Right lobe of liver (tissue), 4 donors: Measurements from ENCODE around the genes COMMD10, SEMA6A and TNFAIP8.

DNA sequence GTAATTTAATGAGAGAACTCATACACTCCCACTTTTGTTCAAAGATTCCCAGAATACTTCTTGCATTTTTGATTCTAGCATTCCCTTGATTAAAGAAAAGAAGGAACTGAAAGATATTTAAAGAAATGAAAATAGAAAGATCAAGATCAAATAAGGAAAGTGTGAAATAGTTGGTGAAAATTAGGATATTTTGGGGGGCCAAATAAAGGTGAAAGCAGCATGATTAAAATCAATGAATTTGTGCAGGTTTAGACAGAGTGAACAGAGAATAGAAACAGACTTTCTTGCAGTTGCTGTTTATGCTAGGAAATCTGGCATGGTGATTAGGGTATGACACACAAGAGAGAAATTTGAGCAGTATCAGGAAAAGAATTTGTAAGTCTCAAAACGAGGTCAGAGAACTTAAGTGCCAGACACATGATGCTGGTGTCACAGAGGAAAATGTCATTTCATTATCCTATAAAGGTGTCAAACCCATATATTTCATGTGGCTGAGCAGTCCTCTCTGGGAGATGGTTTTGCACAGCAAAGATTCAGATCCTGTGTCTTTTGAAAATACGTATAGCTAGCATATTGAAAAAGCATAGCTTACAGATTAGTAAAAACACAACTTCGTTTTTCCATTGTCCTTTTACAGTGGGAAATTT lies 15.7 kb downstream of the LVRN start:
- PRO-cap, 4 experiments, result no peak in any of the 4 experiments
- RAMPAGE, long total RNA, 2 experiments, result no peak in any of the 2 experiments

- PRO-cap, 4 experiments, result peak in 4 of 4 experiments; most common plus-strand start chr5:116085473 (in 4); most common minus-strand start chr5:116085389 (in 4)
- RAMPAGE, long total RNA, 2 experiments, result start-site peak on the plus strand in 2 of 2 experiments, at chr5:116084984-116085049 at its widest, 356 to 625 reads per replicate; start-site peak on the minus strand in 2 of 2 experiments, at chr5:116085392-116085444 at its widest, 10 to 17 reads per replicate
Measured at GRCh38 chr5:116084704-116085664, at the start of gene COMMD10. Gene COMMD10, plus strand, starts transcription at chr5:116085025.

DNA sequence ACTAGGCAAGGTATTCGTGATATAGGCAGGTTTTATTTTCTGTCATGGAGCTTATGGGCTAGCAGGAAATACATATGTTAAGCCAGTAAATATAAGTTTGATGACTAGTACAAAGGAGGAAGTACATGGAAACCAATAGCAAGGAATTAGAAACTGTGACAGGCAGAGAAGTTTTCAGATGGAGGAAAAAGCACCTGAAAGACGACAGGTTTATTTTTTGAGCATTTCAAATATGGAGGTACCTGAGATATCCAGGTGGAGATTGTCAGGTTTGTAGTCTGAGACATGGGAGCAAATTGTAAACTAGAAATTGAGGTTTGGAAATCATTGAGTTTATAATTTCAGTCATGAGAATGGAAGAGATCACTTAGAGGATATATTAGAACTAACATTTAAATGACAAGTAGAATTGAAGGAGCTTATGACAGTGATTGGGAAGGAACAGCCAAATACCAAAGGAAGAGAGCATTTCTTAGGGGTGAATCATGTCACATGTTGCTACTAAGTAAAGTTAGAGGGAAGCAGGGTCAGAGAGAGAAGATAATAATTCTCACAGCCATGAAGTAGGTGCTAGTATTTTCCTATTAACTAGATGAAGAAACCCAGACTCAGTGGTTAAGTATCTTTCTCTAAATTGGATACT lies 59.1 kb downstream of the COMMD10 start:
- PRO-cap, 4 experiments, result no peak in any of the 4 experiments
- RAMPAGE, long total RNA, 2 experiments, result no peak in any of the 2 experiments

DNA sequence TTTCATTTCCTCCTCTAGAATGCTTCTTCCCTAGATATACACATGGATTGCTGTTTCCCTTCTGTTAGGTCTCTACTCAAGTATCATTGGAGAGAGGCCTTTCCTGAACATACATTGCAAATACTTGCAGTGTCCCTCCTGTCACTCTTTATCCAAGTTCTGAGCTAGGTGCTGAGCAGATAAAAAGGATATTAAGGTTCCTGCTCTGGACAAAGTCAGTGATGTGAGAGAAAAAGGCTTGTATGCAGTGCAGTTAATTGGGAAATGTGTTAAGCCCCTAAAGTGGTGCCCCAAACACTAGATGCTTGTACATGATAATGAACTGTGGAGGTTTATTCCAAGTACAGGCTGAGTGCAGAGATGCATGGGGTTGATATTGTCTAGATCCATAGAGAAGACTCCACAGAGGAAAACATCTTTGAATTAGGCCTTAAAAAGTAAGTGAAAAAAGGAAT lies 74.5 kb downstream of the COMMD10 start:
- PRO-cap, 4 experiments, result no peak in any of the 4 experiments
- RAMPAGE, long total RNA, 2 experiments, result no peak in any of the 2 experiments

DNA sequence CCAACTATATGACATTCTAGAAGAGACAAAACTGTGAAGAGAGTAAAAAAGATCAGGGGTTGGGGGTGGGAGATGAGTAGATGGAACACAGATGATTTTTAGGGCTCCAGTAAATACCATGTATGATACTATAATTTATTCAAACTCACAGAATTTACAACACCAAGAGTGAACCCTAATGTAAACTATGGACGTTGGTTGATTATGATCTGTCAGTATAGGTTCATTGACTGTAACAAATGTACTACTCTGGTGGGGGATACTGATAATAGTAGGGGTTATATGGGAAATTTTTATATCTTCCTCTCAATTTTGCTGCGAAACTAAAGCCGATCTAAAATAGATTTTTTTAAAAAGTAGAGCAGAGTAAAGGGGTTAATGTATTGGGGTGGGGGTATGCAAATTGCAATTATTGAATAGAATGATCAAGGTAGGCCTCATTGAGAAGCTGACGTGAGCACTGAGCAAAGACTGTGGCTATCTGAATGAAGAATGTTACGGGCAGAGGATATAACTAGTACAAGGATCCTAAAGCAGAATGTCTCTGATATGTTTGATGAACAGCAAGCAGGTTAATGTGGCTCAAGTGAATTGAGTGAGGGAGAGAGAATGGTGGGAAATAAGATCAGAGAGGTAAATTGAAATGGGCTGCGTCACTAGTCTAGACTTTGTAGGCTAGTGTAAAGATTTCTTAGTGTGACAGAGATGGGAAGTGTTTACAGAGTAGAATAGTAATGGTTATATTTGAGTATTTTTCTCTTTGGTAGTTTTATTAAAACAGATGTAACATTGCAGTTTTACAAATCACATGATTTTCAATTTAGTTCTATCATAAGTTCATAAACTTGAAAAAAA lies 152.0 kb downstream of the COMMD10 start:
- PRO-cap, 4 experiments, result no peak in any of the 4 experiments
- RAMPAGE, long total RNA, 2 experiments, result no peak in any of the 2 experiments

DNA sequence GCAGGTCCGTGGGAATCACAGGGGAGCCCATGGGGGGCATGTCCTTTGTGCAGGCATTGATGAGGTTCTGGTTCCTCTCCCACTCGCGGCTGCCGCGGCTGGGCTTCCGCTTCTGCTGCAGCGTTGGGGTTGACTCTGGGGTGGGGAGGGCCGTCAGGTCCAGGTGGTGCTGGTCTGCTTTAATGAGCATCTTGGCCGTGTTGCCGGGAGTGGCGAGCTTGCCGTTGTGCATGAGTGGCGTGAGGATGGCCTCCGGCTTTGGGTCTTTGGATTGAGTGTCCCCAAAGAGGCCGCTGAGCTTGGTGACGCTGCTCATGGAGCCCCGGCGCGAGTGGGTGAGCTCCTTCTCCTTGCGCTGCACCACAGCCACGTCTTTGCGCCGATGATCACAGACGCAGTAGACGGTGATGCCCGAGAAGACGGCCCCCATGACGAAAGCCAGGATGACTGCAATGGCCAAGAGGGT lies 127.3 kb downstream of the SEMA6A start:
- PRO-cap, 4 experiments, result no peak in any of the 4 experiments
- RAMPAGE, long total RNA, 2 experiments, result no peak in any of the 2 experiments

- PRO-cap, 4 experiments, result no peak in any of the 4 experiments
- RAMPAGE, long total RNA, 2 experiments, result no peak in any of the 2 experiments
Measured at GRCh38 chr5:116525565-116526256, 48.9 kb downstream of the SEMA6A start.

DNA sequence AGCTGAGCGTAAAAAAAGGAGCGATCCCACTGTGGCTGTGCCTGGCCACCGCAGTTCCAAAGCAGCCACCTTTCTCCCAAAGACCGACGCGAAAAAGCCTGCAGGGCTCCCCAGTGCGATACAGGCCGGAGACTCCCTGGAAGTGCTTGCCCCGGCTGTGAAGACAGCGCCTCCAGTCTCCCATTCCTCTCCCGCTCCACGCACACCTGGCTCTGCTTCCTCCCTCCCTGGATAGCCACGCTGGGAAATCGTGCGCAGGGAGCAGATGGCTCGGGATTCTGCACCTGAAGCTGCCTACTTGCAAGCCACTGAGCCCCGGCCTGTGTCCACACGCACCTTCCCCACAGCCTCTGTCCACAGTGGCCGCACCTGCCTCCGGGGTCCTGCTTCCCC lies 2.3 kb downstream of the SEMA6A start:
- PRO-cap, 4 experiments, result no peak in any of the 4 experiments
- RAMPAGE, long total RNA, 2 experiments, result no peak in any of the 2 experiments

GRCh38 chr5:116573416-116573592 lies 1.3 kb downstream of the SEMA6A start:
- PRO-cap, 4 experiments, result no peak in any of the 4 experiments
- RAMPAGE, long total RNA, 2 experiments, result no peak in any of the 2 experiments

GRCh38 chr5:116574747-116575235 lies at the start of gene SEMA6A:
Gene SEMA6A, minus strand, starts transcription at chr5:116574823.
- PRO-cap, 4 experiments, result peak in 4 of 4 experiments; most common plus-strand start chr5:116575050 (in 3); most common minus-strand start chr5:116574823 (in 4)
- RAMPAGE, long total RNA, 2 experiments, result no peak in any of the 2 experiments

DNA sequence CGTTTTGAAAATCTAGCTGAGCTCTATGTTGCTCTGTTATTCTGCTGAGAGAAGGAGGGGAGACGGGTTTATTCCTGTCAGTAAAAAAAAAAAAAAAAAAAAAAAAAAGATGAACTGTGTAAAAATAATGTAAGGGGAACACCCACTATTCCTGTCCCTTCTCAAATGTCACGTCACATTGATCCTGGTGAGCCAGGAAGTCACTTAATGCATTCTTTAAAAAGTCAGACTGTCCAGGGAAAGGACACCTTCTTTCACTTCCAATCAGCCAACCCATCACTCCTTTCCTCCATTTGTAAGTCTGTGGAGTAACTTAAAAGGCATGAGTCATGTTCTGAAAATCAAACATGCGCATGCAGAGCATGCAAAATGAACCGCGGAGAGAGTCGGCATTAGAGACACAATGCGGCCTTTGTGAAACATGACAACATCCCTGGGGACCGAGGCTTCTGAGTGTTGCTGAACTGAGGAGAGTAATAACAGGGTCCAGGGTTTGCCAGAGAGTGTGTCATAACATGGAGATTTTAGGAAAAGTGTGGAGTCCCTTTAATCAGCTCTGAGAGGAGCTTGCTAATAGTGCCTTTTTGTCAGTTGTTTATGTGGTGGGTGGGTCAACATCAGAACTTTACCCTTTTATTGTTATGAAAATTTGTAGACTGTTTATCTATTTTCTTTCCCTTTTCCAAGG lies 77.6 kb upstream of the SEMA6A start:
- PRO-cap, 4 experiments, result no peak in any of the 4 experiments
- RAMPAGE, long total RNA, 2 experiments, result no peak in any of the 2 experiments

DNA sequence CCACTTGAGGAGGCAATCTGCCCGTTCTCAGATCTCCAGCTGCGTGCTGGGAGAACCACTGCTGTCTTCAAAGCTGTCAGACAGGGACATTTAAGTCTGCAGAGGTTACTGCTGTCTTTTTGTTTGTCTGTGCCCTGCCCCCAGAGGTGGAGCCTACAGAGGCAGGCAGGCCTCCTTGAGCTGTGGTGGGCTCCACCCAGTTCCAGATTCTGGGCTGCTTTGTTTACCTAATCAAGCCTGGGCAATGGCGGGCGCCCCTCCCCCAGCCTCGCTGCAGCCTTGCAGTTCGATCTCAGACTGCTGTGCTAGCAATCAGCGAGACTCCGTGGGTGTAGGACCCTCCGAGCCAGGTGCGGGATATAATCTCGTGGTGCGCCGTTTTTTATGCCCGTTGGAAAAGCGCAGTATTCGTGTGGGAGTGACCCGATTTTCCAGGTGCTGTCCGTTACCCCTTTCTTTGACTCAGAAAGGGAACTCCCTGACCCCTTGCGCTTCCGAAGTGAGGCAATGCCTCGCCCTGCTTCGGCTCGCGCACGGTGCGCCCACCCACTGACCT lies 958.4 kb upstream of the SEMA6A start:
- PRO-cap, 4 experiments, result no peak in any of the 4 experiments
- RAMPAGE, long total RNA, 2 experiments, result no peak in any of the 2 experiments

GRCh38 chr5:119268443-119269138 lies 87.2 kb upstream of the TNFAIP8 start:
- PRO-cap, 4 experiments, result peak in 4 of 4 experiments; most common plus-strand start chr5:119268837 (in 3); most common minus-strand start chr5:119268596 (in 3)
- RAMPAGE, long total RNA, 2 experiments, result start-site peak on the plus strand in 2 of 2 experiments, at chr5:119268765-119268840 at its widest, 233 to 316 reads per replicate; start-site peak on the minus strand in 1 of 2 experiments, at chr5:119268598-119268613 at its widest, 5 reads per replicate

GRCh38 chr5:119271609-119271920 lies 84.3 kb upstream of the TNFAIP8 start:
- PRO-cap, 4 experiments, result no peak in any of the 4 experiments
- RAMPAGE, long total RNA, 2 experiments, result no peak in any of the 2 experiments

DNA sequence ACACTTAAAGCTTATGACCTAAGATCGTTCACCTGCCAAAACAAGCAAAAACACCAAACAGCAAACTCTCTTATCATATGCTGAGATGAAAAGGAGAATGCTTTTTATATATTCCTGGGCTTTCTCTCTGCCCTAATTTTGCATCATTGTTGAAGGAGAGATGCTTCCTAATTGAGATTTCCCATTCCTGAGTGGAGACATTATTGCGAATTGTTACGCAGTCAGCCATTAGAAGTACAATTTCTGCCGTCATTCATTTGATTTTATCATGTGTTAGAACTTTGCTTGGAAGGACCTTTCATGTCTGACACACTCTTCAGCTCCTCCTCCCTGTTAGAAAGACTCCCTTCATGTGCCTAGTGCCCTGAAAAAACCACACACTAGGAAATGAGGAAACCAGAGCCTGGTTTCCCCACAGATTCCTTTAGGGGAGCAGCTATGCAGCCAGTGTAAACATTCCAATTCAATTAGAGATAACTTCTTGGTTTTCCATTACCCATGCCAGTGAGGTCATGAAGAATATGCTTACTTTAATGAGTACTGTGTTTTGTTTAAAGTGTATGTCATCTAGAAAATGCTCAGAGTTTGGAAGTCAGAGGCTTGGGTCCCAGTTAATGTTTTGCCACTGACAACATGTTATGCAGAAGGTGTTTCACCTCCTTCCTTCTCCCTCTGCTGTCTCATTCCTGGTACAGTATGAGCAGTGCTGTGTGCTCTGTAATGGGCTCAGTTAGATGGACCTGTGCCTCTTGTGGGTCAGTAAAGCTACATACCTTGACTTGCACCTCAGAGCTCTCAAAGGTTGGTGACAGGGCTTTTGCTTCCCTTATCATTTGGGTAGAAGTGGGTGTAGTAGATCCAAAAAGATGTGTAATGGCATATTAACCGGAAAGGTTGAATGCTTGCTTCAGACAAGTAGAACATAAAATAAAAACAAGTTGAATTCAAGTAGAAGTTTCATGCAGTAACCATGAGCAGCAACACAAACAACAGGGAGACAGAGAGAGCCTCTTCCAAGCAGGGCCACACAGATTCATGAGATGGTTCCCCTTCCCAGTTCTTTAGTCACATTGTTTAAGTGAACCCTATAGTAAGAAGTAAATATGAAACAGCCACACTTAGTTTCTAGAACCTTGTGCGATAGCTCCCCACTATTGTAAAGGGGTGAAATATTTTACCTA lies 52.7 kb upstream of the TNFAIP8 start:
- PRO-cap, 4 experiments, result peak in 4 of 4 experiments; most common plus-strand start position 683 of the sequence (in 3); most common minus-strand start position 382 of the sequence (in 2)
- RAMPAGE, long total RNA, 2 experiments, result no peak in any of the 2 experiments

DNA sequence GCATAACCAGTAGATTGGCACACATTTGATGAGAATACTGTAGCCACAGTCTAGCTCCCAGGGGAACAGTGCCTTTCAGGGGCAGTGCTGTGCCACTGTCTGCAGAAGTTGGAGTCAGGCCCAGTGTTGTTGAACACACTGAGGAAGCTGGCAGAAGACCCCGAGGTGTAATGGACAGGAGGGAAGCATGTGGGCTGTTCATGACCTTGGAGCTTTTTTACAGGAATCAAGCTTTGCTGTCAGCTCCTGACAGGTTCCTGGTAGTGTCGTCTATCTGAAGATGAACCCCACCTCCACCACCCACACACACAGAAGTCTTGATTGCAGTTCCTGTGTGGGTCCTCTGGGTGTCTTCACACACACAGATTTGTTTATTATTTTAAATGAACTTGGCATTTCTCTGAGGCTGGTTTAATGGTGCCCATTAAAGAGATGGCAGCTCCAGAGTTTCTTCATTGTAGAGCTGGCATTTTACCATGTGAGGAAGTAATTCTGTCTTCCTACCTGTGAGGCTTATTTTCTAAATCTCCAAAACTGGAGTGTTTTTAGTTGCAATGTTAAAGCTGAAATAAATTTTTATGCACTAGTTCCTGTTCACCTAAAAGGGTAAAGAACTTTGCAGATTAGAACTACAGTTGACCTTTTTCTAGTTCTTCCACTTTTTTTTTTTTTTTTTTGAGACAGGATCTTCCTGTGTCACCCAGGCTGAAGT lies 40.2 kb upstream of the TNFAIP8 start:
- PRO-cap, 4 experiments, result no peak in any of the 4 experiments
- RAMPAGE, long total RNA, 2 experiments, result no peak in any of the 2 experiments

- PRO-cap, 4 experiments, result no peak in any of the 4 experiments
- RAMPAGE, long total RNA, 2 experiments, result no peak in any of the 2 experiments
Measured at GRCh38 chr5:119336206-119336621, 19.6 kb upstream of the TNFAIP8 start.

DNA sequence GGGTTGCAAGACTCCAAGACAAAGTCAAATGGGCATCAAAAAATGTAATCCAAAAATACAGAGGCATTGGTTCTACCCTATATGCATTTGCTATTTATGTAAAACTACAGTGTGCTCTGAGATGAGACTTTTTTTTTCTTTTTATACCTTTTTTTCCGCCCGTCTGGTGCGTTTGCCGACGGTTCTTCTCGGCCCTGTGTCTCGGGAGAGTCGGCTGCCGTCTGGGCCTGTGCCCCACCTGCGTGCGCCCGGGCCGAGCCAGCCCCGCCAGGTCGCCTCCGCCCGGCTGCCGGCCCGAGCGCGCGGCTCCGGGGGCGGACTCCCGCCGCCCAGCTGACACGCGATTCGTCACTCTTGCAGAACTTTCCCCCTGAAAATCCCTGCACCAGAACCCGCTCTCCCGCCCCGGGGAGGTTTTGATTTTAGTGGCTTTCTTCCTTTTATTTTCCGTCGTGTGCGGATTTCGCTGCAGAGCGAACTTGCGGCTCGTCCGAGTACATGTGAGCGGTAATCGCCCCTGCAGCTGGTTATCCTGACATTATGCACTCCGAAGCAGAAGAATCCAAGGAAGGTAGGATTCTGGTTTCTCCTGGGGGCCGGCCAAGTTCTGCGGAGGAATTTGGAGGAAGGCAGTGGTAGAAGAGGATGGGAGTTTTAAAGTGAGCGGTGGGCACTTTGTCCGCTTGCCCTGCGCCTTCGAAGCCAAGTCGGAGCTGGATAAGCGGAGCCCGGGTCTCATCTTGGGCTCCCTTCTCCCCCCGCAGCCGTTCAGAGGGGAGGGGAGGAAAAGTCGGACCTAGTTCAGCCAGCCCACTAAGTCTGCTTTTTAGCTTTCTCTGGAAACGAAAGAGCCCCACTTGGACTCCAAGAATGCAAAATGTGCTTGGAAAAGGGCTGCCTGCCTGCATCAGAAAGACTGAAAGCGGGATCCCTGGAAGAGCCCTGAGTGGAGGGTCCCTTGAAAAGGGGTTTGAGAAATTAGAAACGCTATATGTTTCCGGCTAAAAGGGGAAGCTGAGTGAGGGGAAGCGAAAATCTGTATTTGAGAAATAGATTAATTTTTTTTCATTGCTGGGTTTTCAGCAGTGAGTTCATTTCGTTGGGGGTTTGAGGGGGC lies at the start of gene TNFAIP8:
Gene TNFAIP8 (plus strand): TSS at position 469 of the 1,117 bp plus-strand sequence.
- PRO-cap, 4 experiments, result peak in 4 of 4 experiments; most common plus-strand start position 450 of the sequence (in 3); most common minus-strand start position 280 of the sequence (in 3)
- RAMPAGE, long total RNA, 2 experiments, result start-site peak on the plus strand in 1 of 2 experiments, centred at position 391 of the sequence, 59 reads per replicate

DNA sequence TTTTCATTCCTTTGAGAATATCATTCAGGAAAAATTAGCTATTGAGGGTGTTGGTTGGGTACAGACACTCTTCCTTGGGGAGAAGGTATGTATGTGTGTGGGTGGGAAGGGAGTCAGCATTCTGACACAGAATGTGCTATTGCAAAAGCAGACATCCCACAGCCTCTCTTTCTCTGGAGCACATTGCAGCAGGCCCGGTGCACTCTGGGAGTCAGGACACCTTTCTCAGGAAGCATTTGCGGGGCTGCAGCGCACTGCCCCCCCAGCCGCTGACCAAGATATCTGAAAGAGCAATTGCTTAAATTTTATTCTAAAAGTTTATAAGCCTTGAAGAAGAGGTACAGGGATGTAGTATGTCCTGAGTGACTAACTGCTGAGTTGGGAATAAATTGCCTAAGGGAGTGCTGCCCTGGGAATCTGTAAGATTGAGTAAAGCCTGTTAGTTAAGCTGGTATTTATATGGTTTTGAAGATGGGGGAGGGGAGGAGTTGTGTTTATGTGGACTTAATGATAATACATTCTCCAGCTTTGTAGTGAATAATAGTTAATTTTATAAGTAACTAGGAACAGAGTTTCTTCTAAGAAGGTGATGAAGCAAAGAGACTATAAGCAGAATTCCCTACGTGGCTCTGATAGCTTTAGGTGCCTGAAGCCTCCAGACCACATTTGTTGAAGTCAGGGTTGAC lies 5.3 kb downstream of the TNFAIP8 start:
- PRO-cap, 4 experiments, result no peak in any of the 4 experiments
- RAMPAGE, long total RNA, 2 experiments, result no peak in any of the 2 experiments

- PRO-cap, 4 experiments, result no peak in any of the 4 experiments
- RAMPAGE, long total RNA, 2 experiments, result no peak in any of the 2 experiments
Measured at GRCh38 chr5:119511328-119511877, 59.1 kb downstream of the HSD17B4 start.